Heart right ventricle (tissue), 2 donors: ENCODE results near the genes OR6Q1 and FAM111A.

DNA sequence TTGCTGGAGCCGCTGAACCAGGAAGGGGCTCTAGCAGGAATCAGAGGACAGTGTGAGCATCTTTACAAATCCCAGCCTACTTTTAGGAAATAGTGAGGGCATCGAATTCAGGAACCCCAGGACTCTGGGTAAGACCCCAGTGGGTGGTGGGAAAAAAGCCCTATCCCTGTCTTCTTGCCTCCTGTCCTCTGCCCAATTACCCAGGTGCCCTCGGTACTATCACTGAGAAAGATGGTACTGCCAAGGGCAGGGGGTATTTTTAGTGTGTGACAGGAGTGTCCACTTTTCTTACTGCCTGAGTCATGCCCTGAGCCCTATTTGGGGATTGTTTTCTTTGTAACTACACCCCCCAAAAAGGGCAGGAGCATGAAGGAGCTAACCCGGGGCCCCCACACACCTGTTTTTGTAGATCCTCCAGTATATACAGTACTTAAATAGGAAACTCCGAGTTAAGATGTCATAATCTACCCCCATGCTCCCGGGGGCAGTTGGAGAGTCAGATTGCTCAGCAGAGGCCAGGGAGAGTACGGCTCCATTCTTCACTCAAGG lies 3.7 kb downstream of the SMTNL1 start:
- PRO-cap, 2 experiments, result peak in 1 of 2 experiments; most common plus-strand start position 342 of the sequence (in 1); most common minus-strand start position 190 of the sequence (in 1)

- PRO-cap, 2 experiments, result no peak in any of the 2 experiments
These were observed 1.5 kb downstream of the YPEL4 start for GRCh38 chr11:57648124-57648768.

GRCh38 chr11:57700131-57700749 lies 11.8 kb downstream of the MED19 start:
- PRO-cap, 2 experiments, result no peak in any of the 2 experiments

- PRO-cap, 2 experiments, result no peak in any of the 2 experiments
These were observed 7.4 kb downstream of the MED19 start for GRCh38 chr11:57704241-57705349.

GRCh38 chr11:57735620-57736322 lies 5.5 kb upstream of the SELENOH start:
- PRO-cap, 2 experiments, result no peak in any of the 2 experiments

DNA sequence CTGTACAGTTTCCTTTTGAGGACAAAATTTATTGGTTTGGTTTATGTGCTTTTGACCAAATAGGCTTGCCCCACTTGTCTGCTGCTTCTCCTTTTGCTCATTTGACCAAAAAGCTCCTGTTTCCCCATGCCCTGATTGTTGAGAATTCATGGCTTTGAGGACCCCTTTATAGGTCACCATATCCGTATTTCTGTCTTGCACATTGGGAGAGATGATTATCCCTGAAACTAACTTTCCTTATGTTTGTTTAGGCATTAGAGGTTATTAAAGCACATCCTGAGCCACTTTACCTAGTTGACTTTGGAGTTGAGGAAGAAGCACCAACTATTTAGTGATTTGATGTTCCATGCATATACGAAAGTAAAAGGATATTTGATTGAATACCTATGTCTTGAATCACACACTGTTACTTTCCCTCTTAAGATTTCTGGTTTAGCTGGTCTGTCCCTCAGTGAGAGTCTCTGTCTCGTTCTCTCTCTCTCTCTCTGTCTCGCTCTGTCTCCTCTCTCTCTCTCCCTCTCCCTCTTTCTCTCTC lies 10.8 kb downstream of the CTNND1 start:
- PRO-cap, 2 experiments, result no peak in any of the 2 experiments

DNA sequence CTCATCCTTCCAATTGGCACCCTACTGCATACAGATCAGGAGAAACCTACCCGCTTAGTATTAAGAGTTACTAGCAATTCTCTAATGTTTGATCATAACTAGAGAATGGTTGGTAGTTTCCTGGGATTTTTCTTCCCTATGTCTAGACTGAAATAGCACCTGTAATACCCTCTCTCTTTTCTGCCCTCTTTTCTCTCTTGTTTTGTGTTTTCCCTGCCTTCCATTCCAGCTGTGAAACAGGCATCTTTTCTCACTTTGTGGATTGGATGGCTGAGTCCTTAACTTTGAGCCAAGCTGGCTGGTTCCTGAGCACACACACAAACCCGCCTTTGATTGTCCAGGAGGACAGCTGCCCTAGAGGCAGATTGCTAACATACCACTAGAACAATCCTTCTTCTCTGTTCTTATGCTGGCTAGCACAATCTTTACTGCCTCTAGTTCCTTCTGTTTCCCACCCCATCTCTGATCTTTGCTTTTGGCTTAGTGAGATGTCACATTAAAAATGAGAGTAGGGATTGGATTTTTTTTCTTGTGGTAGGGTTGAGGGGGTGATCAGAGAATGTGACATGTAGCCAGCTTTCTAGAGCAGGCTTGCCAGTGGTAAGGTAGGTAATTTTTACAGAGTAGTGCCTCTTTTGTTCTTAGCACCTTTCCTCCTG lies 17.7 kb downstream of the CTNND1 start:
- PRO-cap, 2 experiments, result peak in 1 of 2 experiments; most common plus-strand start position 332 of the sequence (in 1); most common minus-strand start position 286 of the sequence (in 1)

DNA sequence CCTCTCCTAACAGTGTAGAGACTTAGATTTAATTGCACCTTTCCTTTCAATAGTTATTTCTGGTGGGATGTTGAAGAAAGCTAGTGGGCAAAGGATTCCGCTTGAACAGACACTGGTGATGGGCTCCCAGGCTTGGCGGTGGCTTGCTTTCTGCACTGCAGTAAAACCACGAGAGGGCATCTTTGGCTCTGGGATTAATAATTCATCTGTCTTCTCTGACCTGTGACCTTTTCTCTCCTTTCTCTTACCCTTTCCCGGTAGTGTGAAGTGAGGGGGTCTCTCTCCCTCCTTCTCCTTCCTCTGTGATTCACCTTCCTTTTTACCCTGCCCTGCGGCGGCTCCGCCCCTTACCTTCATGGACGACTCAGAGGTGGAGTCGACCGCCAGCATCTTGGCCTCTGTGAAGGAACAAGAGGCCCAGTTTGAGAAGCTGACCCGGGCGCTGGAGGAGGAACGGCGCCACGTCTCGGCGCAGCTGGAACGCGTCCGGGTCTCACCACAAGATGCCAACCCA lies 29.6 kb downstream of the CTNND1 start:
- PRO-cap, 2 experiments, result no peak in any of the 2 experiments

DNA sequence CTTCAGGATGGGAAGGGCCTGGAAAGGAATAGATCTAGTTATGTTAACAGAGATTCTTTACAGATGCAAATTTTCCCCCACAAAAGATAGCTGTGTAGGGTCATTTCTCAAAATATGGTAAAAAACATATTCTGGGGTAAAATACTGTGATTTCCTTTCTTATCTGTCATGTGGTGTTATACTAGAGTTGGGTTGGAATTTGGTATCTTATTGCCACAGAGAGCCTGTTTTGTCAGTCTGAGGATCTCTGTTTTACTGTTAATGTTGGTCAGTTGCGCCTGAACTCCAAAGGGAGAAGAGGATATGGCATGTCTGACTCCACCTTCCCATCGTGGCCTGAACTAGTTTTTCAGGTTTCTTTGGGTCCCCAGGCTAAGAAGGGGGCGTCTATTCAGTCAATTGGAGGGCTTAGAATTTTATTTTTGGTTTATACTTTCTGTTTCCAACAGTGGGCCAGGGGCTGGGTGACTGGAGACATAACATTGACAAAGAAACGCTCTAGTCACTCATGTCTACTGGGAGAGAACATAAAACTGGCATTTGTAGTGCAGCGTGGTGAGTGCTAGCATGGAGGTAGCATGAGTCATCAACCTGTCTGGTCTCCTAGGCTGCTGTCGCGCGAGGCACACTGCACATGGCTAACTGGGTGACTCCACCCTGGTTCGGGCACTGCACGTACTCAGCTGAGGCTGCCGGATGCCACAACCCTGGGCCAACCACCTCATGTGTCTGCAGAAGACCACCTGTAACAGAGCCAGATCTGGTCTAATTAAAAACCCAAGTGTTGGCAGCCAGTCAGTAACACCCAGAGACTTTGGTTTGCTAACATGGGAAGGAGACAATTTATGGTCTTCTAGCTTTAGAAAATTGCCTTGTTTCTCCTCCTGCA lies 120.1 kb upstream of the OR9Q1 start:
- PRO-cap, 2 experiments, result no peak in any of the 2 experiments

GRCh38 chr11:58030720-58031223 lies at the start of gene OR6Q1:
Gene OR6Q1, plus strand, starts transcription at chr11:58030953.
- PRO-cap, 2 experiments, result no peak in any of the 2 experiments

DNA sequence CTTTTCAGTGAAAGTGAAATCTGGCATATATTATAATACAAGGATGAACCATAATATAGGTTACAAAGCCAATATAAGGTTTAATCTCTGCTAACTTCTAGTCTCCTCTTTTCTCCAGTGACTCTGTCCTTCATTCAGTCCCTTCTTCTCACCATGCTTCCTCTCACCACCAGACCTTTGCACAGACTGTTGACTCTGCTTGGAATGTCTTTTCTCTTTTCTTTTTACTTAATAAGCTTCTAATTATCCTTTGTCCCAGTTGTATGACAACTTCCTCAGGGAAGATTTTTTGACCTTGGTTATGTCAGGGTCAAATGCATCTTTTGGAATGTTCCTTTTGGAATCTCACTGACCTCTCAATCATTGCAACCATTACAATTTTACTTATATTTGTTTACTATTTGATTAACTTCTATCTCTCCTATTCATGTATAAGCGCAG lies 5.6 kb upstream of the OR10W1 start:
- PRO-cap, 2 experiments, result no peak in any of the 2 experiments

DNA sequence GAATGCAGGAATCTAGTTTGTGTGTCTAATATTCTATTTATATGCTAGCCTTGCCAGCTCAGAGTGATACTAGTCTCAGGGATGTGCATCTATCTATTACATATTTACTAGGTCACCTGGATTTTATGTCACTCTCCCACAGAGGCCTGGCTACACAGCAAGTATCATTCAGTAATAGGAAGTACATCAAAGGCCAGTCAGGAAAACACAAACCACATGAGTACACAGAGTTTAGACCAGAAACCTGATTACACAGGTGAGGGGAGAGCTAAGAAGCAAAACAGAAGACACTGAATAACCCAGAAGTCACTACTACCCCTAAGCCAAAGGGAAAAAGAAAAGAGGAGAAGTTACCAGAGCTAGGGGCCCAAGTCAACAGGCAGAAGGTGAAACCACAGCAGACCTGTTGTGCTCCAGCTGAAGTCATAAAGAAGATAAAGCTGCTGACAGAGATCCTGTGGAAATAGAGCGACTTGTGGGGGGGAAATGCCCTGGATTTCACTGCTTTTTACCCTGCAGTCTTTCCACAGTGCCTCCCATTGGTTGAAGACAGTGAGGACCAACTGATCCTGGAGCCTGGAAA lies 13.2 kb downstream of the LPXN start:
- PRO-cap, 2 experiments, result no peak in any of the 2 experiments

- PRO-cap, 2 experiments, result no peak in any of the 2 experiments
These were observed 229 bp upstream of the CNTF start for GRCh38 chr11:58622334-58622537.

DNA sequence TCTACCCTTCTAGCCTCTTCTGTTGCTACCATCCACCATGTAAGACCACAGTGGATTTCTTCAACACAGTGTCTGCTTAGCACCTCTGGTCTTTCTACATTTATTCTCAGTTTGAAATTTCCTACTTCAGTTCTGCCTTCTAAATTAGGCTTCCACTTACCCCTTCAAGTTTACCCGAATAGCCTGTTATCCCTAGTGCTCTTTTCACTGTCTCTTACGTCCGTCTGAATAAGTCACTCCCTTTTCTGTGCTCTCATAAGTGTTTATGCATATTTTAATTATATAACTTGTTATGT lies 2.7 kb downstream of the GLYAT start:
- PRO-cap, 2 experiments, result no peak in any of the 2 experiments

DNA sequence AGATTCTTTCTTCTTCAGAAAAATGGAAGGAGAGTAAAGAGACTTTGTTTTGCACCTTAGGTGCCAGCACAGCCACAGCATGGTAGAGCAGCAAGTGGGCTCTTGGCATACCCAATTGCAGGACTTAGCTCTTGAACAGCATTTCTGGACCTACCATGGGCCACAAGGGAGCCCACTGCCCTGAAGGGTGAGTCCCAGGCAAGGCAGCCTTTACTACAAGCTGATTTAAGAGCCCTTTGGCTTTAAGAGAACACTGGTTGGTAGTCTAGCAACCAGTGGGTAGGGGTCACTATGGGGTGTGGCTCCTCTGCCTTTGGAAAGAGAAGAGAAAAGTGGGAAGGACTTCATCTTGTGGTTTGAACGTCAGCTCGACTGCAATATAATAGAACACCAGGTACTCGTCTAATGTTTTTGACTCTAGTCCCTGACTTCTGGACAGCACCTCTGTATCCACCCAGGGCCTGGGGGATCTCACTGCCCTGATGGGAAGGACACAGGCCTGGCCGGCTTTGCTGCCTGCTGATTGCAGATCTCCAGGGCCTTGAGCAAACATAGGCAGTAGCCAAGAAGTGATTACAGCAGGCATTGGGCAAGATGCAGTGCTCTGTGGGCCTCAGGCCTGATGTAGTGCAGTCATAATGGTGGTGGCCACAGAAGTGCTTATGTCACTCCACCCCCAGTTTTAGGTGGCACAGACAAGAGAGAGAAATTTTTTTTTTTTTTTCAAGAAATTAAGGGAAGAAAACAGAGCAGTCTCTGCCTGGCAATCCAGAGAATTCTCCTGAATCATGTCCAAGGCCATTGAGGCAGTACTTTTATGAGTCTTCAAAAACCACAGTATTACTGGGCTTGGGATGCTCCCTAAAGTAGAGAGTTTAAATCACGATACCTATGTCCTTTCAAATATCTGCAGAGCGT lies 73.3 kb upstream of the GLYATL1B start:
- PRO-cap, 2 experiments, result no peak in any of the 2 experiments

DNA sequence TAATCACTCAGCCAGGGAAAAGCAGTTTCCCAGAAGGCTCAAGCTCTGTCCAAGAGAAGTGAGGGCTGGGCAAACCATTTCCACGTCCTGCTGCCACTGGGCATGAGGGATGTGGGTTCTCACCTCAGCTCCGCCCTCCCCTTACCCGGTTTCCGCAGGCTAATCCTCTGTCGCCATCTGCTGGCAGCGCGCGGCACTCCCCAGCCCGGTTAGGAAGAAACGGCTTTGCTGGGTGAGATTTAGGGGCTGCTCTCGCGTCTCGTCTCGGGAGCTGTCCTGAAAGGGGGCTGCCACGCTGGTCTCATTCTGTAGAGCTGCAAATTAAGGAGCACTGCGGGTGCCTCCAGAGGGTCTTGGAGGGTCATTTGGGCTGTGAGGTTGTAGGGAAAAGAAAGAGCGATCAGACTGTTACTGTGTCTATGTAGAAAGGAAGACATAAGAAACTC lies 6.7 kb upstream of the FAM111A start:
- PRO-cap, 2 experiments, result no peak in any of the 2 experiments

GRCh38 chr11:59142409-59143815 lies at the start of gene FAM111A:
Gene FAM111A, plus strand, starts transcription at chr11:59142856.
- PRO-cap, 2 experiments, result peak in 2 of 2 experiments; most common plus-strand start chr11:59143260 (in 2); most common minus-strand start chr11:59142702 (in 1)

- PRO-cap, 2 experiments, result no peak in any of the 2 experiments
These were observed 1.3 kb downstream of the DTX4 start for GRCh38 chr11:59173029-59173872.

GRCh38 chr11:59174626-59175056 lies 2.7 kb downstream of the DTX4 start:
- PRO-cap, 2 experiments, result no peak in any of the 2 experiments

GRCh38 chr11:59184951-59185934 lies 13.3 kb downstream of the DTX4 start:
- PRO-cap, 2 experiments, result no peak in any of the 2 experiments